NB4 (cell line): ENCODE measurements around the gene ZFP36L1.

DNA sequence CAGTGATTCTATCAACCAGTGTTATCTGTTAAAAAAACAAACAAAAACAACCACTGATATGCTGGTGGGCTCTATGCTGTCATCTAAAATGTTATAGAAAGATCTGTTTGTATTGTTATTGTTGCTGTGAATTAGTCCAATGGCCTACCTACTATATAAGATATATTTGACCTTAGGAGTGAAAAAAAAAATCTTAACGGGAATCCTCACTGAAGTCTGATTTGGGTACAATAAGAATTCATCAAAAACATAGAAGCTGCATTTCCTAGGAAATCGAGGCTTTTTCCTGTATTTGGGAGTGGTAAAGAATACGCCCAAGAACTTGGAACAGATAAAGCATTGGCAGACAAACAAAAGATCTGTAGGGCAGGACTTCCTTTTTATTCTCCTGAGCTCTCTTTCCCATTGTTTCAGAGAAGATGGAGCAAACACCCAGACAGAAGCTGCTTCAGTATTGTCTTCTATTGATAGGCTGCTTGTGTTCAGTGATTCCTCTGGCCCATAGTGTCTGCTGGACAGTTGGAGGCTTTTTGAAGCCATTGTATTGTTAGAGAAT is 424.5 kb downstream of the RAD51B start:
- RRBS, result no CpG with 5 or more reads among the region's 3 CpGs

- RRBS, result no CpG with 5 or more reads among the region's 11 CpGs
Observed at GRCh38 chr14:68285314-68286156, 466.0 kb downstream of the RAD51B start.

- RRBS, result no CpG with 5 or more reads among the region's 4 CpGs
Observed at GRCh38 chr14:68307843-68308239, 485.0 kb downstream of the ZFP36L1 start.

DNA sequence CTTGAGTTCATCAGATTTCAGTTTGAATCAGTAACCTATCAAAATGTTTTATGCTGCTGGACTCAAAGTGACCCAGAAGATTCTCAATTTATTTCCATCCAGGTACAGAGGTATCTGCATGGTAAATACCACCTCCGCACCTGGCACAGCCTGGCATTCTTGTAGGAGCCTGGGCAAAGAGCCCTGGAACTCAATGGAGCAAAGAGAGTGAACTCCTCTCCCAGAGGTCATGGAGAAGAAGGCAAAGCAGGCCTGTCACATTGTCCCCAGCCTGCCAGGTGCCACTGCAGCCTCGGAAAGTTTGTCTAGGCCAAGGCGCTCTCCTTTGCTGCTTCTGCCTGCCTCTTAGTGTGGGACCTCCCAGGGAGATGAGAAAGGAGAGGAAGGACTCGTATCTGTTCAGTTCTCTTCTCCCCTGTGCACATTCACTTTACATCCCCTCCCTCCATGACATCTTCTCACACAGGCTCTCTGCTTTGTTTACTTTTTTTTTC is 319.8 kb downstream of the ZFP36L1 start:
- RRBS, result no CpG with 5 or more reads among the region's 4 CpGs

DNA sequence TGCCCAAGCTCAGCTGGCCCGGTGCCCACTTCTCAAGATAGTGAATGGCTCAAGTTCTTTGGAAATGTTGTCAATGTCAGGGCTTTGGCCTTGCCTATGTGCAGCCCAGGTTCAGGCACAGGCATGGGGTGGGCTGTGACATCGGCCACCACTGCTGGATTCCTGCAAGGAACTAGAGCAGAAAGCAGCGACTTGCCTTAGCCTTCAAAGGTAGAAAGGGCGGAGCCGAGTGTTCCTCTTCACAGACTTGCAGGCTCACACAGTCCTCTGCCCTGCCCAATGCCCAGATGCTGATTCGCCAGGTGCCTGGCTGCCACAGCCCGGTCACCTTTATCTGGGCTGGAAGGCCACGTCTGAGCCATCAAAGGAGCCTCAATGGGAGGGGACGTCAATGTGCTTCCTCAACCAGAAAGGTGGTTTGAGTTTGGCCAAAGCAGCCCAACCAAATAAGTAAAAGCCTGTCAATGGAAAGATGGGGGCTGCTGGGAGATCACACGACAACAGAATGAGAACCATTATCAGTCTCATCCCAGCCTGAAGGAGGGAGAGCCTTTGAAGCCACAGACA is 291.1 kb downstream of the ZFP36L1 start:
- RRBS, result no CpG with 5 or more reads among the region's 10 CpGs

DNA sequence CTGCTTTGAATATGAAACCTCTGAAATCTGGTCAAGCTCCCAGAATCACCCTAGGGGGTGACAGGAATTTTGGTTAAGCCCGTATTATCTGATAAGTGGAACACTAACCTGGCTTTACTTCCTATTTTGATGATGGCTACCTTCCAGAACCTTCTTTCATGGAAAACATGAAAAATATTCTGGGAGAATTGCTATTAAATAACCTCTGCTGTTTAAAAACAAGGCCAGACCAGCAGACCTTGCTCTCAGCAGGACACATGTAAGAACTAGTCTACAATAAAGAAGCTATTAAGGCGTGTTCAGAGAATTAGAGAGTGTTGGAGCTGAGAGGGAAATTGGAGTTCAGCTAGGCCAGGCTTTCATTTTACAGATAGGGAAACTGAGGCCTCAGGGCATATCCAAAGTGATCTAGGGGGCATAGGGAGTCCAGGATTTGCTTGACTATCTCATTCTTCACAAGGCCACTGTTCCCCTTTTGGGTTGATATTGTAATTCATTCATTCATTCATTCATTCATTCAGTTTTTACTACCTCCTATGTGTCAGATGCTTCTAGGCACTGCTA is 281.4 kb downstream of the ZFP36L1 start:
- RRBS, result no CpG with 5 or more reads among the region's 2 CpGs

- RRBS, result no CpG with 5 or more reads among the region's 5 CpGs
Observed at GRCh38 chr14:68512246-68512956, 280.5 kb downstream of the ZFP36L1 start.

GRCh38 chr14:68547354-68548047 is 245.4 kb downstream of the ZFP36L1 start:
- RRBS, result no CpG with 5 or more reads among the region's 10 CpGs

- RRBS, result no CpG with 5 or more reads among the region's 3 CpGs
Observed at GRCh38 chr14:68565066-68565739, 227.7 kb downstream of the ZFP36L1 start.

DNA sequence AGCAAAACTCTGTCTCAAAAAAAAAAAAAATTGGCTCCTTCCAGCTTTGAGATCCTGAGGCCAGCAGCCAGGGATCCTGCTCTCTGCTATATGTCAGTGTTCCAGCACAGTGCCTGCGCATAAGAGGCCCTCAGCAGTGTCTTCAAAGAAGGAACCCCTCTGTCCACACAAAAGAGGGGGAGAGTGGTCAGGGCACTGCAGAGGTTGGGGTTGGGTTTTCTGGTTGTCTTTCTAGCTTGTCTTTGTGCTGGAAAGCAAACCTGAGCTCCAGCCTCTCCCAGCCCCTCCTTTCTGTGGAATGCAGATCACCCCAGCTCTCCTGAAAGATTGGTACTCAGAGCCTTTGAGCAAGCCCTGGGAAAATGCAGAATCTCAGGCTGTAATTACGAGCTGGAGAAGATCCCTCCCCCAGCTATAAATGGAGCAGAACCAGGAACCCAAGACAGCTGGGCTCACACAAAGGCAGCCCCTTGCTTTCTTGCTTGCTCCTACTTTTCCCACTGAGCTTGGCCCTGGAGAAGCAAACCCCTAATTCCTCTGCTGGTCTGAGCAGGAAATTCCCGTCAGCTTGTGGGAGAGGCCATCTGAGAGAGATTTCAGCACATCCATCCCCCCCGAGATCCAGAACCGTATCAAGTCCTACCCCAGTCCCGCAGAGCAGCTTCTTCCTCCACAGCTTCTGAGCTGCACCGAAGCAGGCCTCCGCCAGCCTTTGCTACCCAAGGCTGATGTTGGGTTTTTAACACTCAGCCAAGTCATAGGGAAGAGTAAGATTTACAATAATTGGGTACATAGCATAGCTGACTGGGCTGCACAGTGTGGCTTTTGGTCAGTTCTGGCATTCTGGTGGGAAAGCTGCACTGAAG is 205.6 kb downstream of the ZFP36L1 start:
- RRBS, result no CpG with 5 or more reads among the region's 8 CpGs

GRCh38 chr14:68589581-68589842 is 203.4 kb downstream of the ZFP36L1 start:
- RRBS, result no CpG with 5 or more reads among the region's 1 CpG

GRCh38 chr14:68679695-68680231 is 113.1 kb downstream of the ZFP36L1 start:
- RRBS, result no CpG with 5 or more reads among the region's 6 CpGs

DNA sequence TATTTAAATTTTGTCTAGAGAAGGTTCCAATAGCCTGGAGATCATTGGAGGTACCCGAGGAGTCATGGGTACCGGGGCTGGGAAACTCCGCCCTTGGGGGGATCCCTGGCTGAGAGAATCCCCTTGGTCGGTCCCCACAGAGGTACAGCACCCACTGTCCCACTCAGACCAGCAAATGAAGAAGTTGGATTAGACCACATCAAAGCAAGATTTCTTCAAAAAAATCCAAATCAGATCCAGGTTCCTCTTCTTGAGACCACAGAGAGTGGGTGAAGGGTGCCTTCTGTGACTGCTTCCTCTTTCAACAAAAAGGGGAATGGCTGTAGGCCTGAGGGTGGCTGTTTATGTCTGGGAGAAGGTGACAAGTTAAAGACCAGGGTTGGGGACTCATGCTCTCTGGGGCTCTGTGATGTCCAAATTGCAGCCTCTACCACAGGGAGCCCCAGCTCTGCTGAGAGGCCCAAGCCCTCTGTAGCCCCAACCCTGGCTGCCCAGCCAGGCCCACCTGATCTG is 51.0 kb downstream of the ZFP36L1 start:
- RRBS, result no CpG with 5 or more reads among the region's 4 CpGs

- RRBS, result no CpG with 5 or more reads among the region's 2 CpGs
Observed at GRCh38 chr14:68766618-68767036, 26.2 kb downstream of the ZFP36L1 start.

DNA sequence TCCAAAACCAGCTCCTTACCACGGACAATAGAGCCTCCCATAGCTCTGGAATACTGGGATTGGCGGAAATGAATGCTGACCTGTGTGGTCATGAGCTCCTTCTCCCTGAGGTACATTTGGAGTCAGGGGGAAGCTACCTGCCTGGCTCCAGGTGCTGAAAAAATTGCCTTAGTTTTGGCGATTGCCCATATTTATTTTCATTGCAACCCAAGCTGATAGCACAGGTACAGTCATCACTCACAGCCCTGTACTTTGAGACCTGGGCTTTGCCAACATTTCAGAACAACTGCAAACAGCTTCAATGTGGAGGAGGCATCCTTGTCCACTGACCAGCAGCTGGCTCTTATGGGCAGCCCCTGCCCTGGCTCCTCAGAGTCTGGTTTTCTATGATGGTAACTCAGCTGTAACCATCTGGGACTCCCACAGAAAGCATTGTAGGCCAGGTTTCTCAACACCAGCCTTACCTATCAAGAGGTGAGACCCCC is 9.0 kb downstream of the ZFP36L1 start:
- RRBS, result no CpG with 5 or more reads among the region's 3 CpGs

GRCh38 chr14:68792778-68793314 is at the start of gene ZFP36L1:
ZFP36L1 (minus strand) TSS chr14:68793067.
- RRBS, result 5% methylated on average over 9 of the region's 28 CpGs

DNA sequence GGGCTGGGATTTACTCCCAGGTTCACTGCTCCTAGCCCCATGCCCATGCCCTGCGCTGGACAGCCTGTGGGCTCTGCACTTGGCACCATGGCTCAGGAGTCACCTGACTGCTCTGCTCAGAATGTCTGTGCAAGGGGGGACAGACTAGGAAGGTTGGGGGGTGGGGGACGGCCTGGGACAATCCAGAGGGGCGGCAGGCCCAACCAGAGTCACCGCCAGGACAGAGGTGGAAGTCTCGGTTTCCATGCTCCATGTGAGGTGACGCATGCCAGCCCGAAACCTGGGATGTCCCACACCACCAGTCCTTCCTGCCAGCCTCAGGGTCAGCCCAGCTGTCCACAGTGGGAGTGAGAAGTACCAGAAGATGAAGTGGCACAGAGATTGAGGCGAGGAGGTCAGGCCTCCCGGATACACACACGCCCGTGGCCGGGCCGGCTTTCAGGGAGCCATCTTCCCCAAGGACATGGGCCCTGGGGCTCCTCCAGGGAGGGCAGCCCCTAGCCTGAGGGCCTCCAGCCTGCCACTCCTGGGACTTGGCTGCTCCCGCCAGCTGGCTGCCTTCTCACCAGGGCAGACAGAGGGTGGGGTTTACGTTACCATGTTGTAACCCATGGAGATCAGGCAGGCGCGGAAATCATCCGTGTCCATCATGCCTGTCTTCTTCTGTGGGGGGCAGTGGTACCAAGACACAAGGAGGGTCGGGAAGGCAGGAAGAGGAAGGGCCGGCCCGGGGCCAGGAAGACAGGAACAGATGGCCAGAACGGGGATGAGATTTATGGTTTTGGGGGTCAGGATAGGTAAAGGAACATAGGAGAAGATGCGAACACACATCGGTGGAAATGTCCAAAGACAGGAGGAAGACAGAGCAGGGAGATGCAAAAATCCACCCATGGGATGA is 85.2 kb upstream of the ZFP36L1 start:
- RRBS, result no CpG with 5 or more reads among the region's 24 CpGs

- RRBS, result no CpG with 5 or more reads among the region's 7 CpGs
Observed at GRCh38 chr14:68880799-68881142, 87.9 kb upstream of the ZFP36L1 start.

- RRBS, result no CpG with 5 or more reads among the region's 19 CpGs
Observed at GRCh38 chr14:68935619-68936755, 43.1 kb downstream of the ACTN1 start.

- RRBS, result no CpG with 5 or more reads among the region's 8 CpGs
Observed at GRCh38 chr14:68941621-68942322, 37.3 kb downstream of the ACTN1 start.